ENCODE data around the gene NUP153.

DNA sequence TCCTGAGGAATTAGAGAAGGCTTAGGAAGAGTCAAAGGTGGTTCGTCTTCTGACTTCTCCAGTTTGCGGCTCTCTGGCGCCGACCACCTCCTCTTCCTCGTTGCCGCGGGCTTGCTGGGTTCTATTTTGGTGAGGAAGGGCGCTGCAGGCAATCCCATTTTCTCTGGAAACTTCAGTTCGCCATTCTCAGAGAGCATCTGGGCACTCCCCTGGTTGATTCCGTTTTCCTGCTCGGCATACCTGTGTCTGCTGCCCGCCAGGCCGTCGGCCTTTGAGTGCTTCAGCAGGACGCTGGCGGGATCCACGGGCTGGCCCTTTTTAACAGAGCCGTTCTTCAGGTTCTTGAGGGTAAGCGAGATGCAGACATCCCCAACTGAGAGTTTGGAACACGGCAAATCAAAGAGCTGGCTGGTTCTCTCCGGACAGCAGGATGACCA, 68.0 kb downstream of the GMPR start:
- PRO-cap, result no peak

DNA sequence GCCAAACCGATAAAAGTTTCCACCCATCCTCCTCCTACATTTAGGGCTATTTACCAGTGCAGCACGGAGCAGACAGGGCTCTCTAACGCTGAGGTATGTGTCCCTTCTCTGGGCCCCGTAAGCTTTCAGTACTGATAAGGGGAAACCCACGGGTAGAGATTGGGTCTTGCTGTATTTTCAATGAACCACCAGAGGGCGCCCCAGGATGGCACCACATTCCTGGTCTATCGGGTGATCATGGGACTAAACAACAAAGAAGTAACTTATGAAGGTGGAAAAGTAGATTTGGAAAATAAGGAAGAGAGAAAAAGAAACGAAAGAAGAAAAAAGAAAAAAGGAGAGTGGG, 93.7 kb downstream of the GMPR start:
- PRO-cap, result no peak

- PRO-cap, result no peak
Observed at GRCh38 chr6:16345427-16346086, 107.2 kb downstream of the GMPR start.

GRCh38 chr6:16358698-16359122, 120.3 kb downstream of the GMPR start:
- PRO-cap, result unidirectional peak, plus-strand start at chr6:16358943

DNA sequence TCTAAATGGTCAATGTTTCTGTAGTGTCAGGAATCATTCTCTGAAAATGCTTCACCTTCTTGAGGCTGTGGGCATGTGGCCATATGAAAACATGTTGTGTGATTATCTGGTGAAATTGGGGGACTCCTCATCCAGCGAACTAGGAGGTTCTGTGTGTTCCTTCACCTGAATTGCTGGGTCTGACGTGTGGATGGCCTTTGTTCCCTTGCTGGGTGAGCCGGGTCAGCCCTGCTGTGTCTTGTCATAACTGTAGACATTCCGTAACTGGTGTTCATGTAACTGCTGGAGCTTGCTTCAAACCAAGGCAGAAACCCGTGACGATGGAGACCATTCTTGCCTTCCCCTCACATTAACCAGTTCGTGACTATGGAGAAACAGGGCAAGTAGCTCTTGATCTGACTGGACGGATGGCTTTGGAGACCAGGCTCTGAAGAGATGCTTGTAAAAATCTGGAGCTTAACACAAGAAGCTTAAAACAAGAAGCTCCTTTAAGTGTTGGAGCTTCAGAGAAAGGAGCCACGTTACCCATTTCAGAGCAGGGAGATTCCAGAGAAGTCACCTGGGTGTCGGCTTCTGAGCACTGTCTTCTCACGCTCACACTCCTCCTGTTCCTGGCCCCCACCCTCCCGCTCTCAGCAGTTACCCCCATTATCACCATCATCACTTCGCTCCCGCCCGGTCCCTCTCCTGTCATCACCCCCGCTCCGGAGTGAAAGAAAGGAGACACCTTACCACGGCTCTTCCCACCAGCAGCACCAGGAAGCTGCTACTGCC, 123.6 kb downstream of the GMPR start:
- PRO-cap, result no peak

DNA sequence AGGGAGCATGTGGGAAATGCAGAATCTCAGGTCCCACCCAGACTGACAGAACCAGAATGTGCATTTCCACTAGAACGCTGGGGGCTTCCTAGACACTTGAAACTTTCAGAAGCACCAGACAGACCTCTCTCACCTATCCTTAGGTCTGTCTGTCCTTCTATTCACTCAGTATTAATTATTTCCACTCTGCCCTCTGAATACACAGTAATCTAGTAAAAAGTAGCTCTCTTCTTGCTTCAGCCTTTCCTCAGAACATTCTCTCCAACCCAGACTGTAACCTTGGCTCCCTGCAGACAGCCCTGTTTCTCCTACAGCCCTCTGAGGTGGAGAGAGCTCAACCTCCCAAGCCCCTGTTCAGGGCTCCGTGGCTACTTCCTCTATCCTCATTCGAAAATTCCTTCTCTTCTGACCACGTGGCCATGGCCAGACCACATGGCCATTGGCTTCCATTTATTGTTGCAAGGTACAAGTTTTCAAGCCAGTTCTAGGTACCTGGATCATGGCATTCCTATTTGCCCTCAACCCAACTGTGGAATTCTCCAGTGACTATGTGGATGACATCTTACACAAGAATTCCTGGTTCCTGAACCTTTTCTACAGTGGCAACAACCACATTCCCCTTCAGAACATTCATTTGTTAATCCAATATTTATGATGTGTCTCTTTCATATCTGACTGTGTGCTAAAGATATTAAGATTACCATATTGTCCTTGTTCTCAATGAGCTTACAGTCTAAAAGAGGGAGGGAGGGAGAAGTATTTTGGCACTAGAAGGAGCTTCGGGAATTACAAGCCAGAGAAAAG, 161.8 kb downstream of the GMPR start:
- PRO-cap, result no peak

DNA sequence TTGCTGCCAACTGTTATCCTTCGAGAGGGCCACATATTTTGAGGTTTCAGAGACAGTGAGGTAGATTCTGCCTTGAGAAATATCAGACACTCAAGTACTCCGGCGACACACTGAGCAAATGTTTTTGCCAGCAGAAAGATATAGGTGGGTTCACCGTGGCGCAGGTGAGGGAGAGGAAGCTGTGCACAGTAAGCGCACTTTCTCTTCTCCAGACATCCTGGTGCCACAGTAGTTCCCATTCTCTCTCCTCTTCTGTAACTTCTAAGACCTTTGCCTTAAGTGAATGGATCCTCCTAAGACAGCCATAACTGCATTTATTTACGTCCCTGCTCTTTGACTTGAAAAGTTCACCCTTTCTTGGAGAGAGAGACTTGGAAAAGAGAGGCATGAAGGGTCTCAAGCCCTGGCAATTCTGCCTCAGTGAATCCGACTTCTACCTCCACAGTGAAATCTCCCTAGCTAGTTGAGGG, 183.8 kb downstream of the GMPR start:
- PRO-cap, result no peak

DNA sequence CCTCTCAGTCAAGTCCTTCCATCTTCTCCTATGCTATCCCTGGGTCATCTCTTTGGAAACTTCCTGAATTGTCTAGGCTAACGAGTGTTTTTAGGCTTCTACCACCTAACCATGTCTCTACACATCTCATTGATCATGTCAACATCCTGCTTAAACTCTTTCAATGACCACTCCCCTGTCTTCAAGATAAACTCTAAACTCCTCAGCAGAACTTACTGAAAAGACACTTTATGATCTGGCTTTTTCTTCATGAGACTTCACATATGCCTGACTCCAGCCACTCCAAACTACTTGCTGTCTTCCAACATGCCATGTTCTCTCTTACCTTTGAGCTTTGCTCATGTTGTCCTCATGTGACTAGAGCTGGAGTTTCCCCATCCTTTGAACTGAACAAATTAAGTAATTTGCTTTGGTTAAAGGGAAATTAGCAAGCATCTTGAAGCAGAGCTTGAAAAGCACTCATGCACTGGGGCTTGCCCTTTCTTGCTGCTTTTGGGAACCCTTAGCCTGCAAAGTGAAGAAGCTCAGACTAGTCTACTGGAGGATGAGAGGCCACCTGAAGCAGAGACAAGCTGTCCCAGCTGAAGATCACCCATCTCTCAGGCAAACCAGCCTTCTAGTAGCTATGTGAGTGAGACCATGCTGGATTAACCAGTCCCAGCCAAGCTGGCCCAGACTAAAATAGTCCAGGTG, 235.6 kb downstream of the GMPR start:
- PRO-cap, result no peak

- PRO-cap, result no peak
Observed at GRCh38 chr6:16492944-16493704, 254.7 kb downstream of the GMPR start.

DNA sequence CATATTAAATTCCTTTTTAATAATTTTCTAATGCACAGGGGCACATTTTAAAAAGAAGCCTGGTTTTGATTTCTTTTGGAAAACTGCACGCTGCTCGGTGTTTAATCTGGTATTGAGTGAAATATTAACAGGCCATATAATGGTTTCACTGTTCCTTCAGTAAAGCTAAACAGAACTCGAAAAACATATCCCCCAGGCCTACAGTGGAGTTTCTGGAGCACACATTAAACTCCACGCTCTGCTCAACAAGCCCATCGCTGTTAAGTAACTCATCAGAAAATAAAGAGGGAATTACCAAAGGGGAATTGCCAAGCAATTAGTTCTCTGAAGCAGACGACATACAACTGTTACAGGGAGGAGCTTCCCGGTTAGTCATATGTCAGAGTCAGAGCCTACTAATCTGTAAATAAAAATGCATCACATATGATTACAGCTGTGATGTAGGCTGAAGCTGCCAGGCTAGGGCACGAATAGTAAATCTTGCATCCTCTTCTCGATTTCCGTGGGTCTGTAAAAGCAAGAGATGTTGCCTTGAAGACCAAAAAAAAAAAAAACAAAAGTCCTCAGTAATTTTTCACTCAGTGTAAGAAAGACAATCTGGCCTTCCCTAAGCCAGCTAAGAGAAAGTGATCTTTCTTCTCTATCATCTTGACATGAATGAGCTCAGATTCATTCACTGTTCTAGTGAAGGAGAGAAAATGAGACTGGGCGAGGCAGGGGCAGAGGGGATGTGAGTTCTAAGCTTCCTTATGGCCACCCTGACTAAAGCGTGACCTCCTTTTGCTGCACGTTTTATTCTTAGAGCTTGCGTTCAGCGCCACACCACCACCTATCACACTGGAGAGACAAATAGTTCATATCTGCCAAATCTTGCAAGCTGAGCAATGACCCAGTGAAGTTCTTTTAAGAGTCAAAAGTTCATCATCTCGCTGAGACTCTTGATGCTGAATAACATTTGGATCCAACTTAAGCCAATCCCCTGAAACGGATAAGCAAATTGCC, 13.8 kb downstream of the ATXN1 start:
- PRO-cap, result no peak

- PRO-cap, result no peak
Observed at GRCh38 chr6:16752347-16752896, 8.8 kb downstream of the ATXN1 start.

DNA sequence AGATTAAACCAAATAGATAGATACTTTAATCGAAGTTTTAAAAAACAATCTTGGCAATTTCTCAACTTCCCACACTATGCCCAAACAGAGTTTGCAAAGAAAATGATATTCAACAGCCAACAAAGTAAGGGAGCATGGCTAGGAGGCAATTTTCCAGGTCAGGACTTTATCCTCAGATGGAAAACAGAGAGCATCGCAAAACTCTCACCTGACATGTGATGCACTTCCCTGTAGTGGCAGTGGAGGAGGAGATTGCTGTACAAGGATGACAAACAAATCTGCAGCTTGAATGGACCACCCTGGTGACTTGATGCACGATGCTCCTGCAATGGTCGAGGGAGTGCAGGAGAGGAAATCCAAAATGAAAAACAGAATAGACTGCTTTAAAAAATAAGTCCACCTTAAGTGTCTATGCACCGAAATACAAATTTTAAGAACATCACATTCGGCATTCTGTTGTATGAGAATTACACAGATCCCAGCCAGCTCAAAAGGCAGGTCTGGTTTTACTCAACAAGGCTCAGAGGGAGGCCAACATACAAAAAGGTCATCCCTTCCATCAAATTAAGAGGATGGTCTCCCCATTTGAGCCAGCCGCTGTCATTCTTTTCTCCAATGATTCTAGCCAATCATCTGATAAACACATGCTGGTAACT, 8.1 kb downstream of the ATXN1 start:
- PRO-cap, result no peak

DNA sequence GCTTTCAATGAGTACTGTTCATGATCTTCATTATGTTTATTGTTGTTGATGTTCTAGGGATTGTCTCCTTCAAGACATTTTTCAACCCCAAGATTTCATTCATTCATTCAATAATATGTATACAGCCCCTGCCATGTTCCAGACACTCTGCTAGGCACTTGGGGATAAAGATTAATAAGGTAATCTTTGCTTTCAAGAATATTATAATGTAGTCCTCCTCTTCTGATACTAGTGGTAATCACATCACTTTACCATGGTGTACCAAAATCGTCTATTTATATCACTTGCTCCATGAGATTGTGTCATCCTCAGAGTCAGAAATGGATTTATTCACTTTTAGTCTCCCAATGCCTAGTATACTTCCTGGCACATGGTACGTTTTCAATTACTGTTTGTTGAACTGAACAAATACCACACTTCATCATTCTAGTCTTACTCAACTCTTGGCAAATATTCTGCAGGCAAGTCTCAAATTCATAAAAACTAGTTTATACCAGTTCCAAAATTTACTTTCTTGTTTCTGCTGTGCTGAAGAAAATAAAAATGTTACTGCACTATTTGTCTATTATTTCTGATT, 102.5 kb upstream of the STMND1 start:
- PRO-cap, result no peak

DNA sequence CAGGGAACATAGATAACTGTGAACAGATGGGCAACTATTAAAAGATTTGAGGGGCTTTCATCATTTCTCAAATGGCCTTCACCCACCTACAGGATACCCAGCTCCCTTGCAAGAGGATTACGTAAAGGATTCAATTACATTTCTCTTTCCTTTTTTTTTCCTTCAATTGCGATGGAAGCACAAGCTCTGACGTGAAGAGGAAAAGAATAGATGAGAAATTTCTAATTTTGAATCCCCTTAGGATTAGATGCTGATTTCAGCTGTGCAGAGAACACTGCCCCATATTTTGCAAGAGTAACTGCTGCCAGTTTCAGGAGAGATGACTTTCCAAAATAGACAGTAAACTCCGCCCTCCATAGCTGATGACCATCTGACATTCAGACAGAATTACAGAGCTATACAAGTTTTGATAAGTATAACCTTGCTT, 25.3 kb downstream of the CAP2 start:
- PRO-cap, result no peak

- PRO-cap, result no peak
Observed at GRCh38 chr6:17429605-17429945, 36.2 kb downstream of the CAP2 start.

DNA sequence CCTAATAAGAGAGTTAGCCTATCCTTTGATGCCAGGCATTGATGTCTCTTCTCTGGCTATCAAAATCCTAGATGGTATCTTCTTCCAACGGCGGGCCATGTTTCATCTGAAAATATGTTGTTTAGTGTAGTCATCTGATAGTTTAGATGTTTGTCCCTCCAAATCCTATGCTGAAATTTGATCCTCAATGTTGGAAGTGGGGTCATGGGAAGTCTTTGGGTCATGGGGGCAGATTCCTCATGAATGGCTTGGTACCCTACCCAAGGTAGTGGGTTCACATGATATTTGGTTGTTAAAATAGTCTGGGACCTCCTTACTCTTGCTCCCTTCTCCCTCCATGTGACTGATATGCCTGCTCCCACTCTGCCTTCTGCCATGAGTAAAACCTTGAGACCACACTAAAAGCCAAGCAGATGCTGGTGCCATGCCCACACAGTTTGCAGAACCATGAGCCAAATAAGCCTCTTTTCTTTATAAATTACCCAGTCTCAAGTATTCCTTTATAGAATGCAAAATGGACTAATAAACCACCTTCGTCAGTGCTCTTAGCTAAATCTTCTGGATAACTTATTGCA, 22.9 kb downstream of the NUP153 start:
- PRO-cap, result no peak

DNA sequence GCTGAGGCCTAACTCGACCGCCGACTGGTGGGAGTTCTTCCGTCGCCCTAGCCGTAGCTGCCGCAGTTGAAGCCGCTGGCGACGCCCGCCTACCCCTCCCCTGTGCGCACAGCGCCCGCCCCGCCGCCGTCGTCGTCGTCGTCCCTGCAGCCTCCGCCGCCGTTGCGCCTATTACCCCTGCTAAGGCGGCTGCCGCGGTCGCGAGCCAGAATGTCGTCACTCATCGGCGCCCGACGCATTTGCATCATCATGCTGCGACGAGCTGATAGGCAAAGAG, at the start of gene NUP153:
TSS of gene NUP153 (minus strand) at position 212 of the 277 bp plus-strand sequence.
- PRO-cap, result bidirectional peak, plus-strand start outside the sequence, minus-strand start at position 155 of the sequence

GRCh38 chr6:17744410-17744913, 37.7 kb upstream of the NUP153 start:
- PRO-cap, result no peak

DNA sequence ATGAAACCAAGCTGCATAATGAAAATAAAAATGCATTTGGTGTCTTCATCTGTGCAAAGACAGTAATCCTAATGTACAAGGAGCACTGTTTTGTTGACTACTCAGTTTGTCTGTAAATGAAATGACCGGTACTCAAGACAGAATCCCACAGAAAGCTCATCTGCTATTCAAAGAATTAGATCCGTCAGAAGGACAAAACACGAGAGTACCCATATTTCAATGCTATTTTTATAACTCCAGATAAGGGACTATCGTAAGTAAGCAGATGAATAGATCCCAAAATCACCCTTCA, 2.5 kb downstream of the KIF13A start:
- PRO-cap, result no peak

DNA sequence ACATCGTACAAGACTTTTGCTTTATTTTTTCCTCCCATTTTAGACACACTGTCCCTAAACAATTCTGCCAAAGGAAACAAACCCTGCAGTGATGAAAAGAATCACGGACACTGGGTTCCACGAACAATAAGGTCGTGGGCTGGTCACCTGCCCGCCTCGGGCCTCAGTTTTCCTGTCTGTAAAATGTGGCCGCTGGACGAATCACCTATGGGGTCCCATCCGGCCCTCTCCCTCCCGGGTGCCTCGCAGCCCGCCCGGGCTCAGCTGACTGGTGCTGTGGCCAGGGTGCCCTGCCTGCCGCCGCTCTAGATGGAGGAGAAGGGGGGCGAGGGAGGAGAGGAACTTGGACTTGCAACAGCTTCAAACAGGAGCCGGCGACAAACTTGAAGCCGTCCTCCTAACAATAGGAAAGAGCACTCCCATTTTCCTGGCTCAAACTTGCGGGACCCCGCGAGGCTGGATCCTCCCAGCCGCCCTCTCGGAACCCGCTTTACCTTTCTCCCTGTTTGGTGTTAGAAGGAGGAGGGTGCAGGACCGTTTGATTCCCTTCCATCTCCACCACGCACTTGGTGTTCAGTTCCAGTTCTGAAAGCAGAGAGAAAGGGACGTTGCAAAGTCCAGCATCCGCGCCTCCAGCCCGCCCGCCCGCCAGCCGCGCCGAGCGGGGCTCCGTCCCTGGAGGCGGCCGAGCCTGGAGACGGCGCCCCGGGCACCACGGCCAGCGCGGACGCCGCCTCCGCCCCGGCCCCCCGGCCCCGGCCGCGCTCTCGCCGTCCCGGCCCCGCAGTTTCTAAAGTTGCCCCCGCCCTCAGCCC, 668 bp downstream of the KIF13A start:
- PRO-cap, result bidirectional peak, plus-strand start at position 623 of the sequence, minus-strand start at position 282 of the sequence; unidirectional peak, plus-strand start at position 678 of the sequence